ENCODE measurements around a stretch of chr11.

GRCh38 chr11:128422414-128423147, 164.8 kb downstream of the ETS1 start:
- PRO-cap: no peak
- RRBS: no CpG with 5 or more reads among the region's 12 CpGs

DNA sequence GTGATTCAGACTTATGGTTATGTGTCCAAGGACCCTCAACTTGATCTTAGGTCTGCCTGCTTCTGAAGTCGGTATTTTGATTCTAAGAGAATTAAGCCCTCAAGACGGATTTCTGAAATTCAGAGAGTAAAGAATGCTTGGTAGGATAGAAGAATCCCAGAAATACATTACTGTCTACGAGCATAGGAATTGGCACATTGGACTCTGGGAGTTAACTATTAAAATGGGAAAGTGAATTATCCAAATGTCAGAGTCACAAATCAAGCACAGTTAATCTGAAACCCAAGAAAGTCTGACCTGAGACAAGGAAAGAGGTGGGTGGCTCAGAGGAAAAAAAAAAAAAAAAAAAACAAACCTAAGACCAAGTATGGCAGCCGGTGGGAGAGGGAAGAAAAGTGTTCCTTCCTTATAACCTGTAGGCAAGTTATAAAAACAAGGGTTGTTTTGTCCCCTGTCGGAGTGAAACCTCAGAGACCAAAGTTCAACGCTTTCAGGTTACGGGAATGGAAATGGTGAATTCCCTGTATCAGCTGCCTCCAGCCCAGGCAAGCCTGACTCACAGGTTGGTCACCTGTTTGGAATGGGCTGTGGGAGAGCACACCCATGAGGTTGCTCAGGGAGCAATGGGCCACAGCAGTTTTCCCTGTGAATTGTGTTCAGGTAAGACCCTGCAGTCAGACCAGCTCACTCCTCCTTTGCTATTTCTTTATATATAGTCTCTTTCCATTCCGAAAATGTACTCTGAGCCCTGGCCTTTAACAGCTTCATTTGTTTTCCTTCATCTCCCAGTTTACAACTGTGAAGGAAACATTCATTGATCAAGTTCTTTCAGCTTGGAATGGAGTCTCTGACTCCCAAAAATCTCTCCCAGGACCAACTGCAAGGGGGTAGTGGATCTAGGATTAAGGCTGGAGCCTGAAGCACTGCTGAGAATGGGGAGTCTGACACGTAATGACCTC, 138.9 kb downstream of the ETS1 start:
- PRO-cap: bidirectional peak, plus-strand start at position 598 of the sequence, minus-strand start at position 428 of the sequence
- RRBS: no CpG with 5 or more reads among the region's 9 CpGs

- PRO-cap: no peak
- RRBS: no CpG with 5 or more reads among the region's 4 CpGs
Measured at GRCh38 chr11:128457722-128458081, 129.7 kb downstream of the ETS1 start.

DNA sequence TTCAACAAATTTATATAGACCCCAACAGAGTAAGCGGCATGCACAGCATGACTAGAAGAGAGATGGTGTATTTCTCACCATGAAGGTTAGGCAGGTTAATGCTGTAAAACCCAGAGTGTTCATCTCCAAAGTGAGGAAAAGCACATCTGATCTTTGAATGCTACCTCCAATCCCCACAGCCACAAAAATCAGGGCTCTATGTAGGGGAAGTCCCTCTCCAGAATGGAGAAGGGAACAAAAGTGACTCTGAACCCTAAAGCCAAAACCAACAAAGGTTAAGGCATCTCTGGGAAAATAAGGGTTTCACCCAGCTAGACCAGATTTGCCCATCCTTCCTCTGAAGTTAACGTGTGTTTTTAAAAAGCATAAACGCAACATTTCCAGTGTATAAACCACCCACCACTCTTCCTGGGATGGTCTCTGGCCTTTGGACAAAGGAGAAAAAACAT, 128.1 kb downstream of the ETS1 start:
- PRO-cap: no peak
- RRBS: no CpG with 5 or more reads among the region's 3 CpGs

DNA sequence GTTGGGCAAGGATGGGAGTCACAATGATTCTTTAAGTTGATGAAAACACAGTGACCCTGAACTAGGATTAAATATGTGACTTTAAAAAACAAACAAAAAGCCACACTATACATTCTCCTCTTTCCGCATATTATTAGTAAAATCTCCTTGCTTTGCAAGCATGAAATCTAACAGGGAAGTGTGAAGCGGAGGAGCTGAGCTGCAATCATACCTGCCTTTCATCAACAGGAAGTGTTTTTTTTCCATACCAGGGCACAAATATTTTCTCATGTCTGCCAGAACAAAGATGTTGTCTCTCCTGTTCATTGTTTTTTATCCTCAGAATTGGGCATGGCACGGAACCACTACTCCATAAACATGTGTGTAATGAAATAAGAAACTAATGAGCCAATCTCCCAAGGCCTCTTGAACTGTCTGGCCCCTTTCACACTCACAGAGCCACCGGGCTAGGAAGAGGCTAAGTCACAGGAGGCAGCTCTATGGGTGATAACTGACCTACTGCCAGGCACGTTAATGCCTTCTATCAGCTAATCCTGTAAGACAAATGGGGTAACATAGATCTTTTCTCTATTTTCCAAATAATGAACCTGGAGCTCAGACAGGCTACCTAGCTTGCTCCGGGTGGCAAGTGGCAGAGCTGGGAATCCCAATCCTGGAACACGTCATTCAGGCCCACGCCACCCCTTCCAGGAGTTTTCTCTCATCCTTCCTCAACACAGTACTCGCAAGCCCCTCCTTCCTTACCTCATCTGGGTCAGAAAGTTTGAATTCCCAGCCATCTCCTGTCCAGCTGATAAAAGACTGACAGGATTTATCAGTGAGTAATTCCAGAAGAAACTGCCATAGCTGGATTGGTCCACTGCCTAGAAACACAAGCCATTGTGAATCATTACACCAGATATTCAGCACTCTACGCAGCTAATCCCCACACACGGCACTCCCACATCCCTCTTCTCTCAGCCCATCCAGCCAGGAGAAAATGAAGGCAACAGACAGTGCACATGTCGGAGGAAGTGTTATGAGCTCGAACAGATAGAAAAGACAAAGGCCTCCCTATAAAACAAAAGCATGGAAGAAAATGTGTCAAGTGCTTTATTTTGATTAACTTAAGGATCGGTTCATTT, 124.2 kb downstream of the ETS1 start:
- PRO-cap: no peak
- RRBS: no CpG with 5 or more reads among the region's 14 CpGs

- PRO-cap: no peak
- RRBS: no CpG with 5 or more reads among the region's 6 CpGs
Measured at GRCh38 chr11:128470062-128470515, 117.3 kb downstream of the ETS1 start.

GRCh38 chr11:128520097-128520820, 67.1 kb downstream of the ETS1 start:
- PRO-cap: no peak
- RRBS: no CpG with 5 or more reads among the region's 10 CpGs

DNA sequence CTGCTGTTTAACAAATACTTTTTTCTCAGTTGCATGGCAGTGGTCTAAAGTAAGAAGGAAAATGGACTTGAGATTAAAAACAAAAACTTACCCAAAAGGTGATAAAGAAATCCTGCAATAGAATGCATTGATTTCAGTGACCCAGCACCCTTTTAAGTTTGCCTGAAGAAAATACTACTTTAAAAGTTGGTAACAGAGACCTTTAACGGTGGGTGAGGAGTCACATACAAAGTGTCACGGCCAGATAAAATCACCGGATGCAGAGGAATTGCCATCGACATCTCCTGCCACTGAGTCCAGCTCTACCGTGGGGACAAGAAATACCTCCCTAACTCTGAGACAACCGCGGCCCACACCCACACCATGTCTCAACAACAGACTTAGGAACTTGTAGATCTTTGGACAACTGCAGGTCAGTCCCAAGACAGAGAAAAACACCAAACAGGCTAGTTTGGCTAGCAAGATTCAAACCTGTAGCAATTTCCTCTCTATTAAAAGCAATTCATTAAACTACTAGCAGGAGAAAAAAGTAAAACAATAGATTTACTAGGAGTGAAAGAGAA, 728 bp downstream of the ETS1 start:
- PRO-cap: no peak
- RRBS: no CpG with 5 or more reads among the region's 7 CpGs

GRCh38 chr11:128604478-128605051, 17.2 kb upstream of the ETS1 start:
- PRO-cap: no peak
- RRBS: no CpG with 5 or more reads among the region's 4 CpGs

- PRO-cap: no peak
- RRBS: no CpG with 5 or more reads among the region's 2 CpGs
Measured at GRCh38 chr11:128677905-128678485, 15.9 kb upstream of the FLI1 start.

GRCh38 chr11:128715527-128716197, 21.8 kb downstream of the FLI1 start:
- PRO-cap: no peak
- RRBS: no CpG with 5 or more reads among the region's 3 CpGs

- PRO-cap: no peak
- RRBS: no CpG with 5 or more reads among the region's 10 CpGs
Measured at GRCh38 chr11:128730706-128731473, 37.0 kb downstream of the FLI1 start.

- PRO-cap: no peak
- RRBS: no CpG with 5 or more reads among the region's 10 CpGs
Measured at GRCh38 chr11:128734379-128735011, 40.6 kb downstream of the FLI1 start.

DNA sequence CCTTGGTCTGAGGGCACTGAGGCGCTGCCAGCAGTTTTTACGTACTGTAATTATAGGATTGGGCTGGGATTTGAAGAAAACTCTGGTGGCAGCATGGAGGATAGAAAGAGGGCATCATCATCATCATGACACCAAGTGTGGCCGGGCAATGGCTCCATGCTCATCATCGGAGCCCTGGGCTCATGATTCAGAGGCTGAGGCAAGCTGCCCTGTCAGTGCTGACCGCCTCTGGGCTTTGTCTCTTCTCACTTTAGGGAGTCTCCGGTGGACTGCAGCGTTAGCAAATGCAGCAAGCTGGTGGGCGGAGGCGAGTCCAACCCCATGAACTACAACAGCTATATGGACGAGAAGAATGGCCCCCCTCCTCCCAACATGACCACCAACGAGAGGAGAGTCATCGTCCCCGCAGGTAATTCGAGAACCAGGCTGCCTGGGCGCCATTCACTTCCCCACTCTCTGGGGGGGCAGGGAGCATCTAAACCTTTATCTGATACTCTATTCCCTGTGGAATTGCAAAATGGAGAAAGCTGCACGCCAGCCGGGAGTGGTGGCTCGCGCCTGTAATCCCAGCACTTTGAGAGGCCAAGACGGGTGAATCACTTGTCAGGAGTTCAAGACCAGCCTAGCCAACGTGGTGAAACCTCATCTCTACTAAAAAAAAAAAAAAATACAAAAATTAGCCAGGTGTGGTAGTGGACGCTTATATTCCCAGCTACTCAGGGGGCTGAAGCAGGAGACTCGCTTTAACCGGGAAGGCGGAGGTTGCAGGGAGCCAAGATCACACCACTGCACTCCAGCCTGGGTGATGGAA, 74.2 kb downstream of the FLI1 start:
- PRO-cap: no peak
- RRBS: 56% methylated on average over 3 of the region's 25 CpGs

- PRO-cap: no peak
- RRBS: no CpG with 5 or more reads among the region's 4 CpGs
Measured at GRCh38 chr11:128894604-128894932, 3.4 kb downstream of the KCNJ5 start.

DNA sequence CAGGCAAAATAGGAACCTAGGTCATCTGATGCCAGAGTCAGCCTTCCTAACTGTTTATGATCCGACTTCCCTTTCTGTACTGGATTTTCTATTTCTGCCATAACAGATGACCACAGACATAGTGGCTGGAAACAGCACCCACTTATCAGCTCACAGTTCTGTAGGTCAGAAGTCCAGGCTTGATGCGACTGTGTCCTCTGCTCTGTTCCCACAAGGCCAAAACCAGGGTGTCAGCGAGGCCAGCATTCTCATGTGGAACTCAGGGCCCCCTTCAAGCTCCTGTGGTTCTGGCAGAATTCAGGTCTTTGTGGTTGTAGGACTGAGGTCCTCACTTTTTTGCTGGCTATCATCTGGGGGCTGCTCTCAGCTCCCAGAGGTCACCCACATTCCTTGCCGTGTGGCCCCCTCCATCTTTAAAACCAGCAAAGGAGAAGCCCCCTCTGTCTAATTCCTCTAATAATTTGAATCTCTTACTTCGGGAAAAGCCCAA, 15.1 kb downstream of the KCNJ5 start:
- PRO-cap: no peak
- RRBS: no CpG with 5 or more reads among the region's 5 CpGs

DNA sequence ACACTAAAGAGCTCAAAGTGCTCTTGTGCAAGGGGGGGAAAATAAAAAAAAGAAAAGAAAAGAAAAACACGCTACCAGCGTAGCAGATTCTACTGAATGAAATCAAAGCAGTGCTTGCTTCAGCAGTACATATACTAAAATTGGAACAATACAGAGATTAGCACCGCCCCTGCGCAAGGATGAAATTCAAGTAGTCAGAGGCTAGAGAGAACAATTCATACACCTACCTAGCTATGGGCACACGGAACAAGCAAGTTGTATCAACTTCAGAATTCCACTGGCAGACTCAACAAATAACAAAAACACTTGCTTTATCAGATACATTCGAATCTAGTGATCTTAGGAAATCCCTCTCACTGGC, 10.7 kb upstream of the ARHGAP32 start:
- PRO-cap: no peak
- RRBS: no CpG with 5 or more reads among the region's 6 CpGs

DNA sequence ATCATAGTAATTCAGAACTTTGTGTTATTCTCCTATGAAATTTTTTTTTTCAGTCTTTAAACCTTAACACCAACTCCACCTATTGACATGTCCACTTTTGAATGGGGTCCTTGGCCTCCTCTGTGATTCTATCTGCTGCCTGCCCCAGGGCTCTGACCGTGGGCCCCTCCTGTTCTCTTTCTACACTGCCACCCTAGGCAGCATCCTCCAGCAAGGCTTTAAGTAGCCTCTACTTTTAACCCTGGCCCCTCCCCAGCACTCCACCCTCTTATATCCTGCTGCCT, 90.4 kb upstream of the ARHGAP32 start:
- PRO-cap: no peak
- RRBS: no CpG with 5 or more reads among the region's 1 CpG

- PRO-cap: bidirectional peak, plus-strand start at chr11:129324348, minus-strand start at chr11:129324263
- RRBS: no CpG with 5 or more reads among the region's 12 CpGs
Measured at GRCh38 chr11:129323845-129324472, 51.7 kb upstream of the BARX2 start.

- PRO-cap: no peak
- RRBS: no CpG with 5 or more reads among the region's 11 CpGs
Measured at GRCh38 chr11:129731202-129731654, 84.4 kb upstream of the TMEM45B start.